Cardiac atrium fibroblast (primary cell): ENCODE measurements around a stretch of chr15.

- RAMPAGE, long total RNA = no peak
These were observed 158.5 kb downstream of the THSD4 start for GRCh38 chr15:71273784-71274200.

- RAMPAGE, long total RNA = no peak
These were observed 199.6 kb downstream of the THSD4 start for GRCh38 chr15:71314754-71315335.

DNA sequence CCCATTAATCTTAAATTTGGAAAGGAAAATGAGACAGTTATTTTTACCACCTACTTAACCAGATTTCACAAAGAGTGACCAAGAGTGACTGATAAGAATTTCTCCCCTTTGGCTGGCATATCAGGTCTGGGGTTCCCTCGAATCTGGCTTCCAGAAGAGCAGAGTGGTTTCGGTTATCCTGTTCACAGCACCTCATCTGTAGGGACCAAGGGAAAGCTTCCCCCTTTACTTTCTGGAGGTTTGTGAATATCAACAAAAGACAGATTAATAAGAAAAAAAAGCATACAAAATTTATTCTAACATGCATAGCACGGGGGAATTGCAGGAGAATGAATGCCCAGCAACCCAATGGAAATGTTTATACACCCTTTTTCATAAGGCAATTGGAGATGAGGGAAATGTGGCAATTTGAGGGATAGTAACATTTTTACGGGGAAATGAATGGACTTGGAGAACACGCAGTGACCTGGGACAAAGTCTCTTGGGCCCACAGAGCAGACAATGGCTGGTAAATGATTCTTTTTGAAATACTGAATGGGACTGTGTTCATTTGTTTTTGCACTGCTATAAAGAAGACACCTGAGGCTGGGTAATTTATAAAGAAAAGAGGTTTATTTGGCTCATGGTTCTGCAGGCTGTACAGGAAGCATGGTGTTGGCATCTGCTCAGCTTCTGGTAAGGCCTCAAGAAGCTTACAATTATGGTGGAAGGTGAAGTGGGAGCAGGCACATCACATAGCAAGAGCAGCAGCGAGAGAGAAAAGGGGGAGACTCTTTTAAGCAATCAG, 321.3 kb downstream of the THSD4 start:
- RAMPAGE, long total RNA = no peak

DNA sequence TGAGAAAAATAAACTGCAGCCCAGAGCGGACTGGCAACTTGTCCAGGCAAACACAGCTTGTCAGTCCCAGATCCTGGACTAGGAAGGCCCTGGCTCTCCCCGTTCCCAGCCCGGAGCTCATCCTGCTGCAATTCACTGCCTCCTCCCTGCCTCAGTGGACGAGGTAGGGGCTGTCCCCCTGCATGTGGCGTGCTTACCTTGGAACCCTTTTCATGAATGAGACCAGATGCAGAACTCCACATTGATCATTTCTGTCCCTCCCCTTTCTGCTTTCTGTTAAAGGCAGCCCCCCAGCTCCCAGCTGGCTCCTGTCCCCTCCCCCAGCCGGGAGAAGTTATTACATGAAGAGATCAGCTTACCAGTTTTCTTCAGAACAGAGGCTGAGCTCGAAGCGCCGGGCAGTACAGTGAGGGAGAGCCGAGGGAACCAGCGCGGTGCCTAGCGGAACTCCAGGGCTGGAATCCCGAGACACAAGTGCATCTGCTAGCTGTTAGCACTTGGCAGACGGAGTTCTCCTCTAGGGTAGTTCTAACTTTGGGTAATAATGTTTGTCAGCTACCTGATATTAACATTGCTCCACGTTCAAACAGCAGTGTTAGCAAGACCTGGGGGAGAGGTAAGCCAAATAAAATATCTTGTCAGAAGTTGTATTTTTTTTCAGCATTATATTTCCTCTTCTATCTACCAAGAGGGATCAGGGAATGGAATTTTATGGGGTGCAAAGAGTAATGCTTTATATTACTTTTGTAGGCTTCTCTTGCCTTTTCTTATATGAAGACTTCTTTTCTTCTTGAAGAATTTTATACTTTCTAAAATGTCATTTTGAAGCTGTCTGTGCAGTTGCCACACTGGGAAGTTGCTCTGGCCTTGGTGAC, 263.3 kb upstream of the NR2E3 start:
- RAMPAGE, long total RNA = no peak

- RAMPAGE, long total RNA = no peak
These were observed 62.1 kb upstream of the NR2E3 start for GRCh38 chr15:71747978-71748867.

- RAMPAGE, long total RNA = no peak
These were observed 8.7 kb downstream of the PKM start for GRCh38 chr15:72221975-72222985.

DNA sequence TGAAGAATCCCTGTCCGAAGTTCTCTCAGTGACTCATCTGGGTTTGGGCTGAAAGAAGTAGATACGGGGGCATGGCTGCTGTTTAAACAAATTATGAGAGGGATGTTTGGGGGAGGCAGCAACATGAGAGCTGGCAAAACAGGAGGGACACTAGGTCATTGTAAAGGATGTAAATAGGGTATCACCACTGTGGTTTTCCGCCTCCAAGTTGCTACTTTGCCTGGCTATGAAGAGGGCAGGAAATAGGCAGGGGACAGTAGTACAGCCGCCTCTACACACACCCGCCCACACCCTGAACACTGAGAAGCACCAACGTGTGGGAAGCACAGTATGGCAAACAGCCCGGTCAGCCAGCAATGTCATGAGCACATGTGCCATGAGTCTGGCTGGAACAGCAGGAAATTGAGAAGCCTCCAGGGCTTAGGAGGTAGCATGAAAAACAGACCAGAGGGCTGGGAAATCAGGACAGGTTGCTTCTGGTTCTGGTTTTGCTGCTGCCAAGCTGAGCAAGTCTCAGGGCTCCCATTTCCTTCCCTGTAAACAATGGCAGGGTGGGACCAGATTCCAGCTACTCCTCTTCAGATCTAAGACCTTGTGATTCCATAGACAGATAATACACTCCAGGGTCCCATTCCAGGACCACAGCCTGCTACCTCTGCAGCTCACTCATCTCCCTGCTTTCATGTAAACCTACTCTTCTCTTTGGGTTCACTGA, 17.0 kb downstream of the HEXA start:
- RAMPAGE, long total RNA = no peak

GRCh38 chr15:72472876-72473245, 1.3 kb upstream of the ARIH1 start:
- RAMPAGE, long total RNA = no peak

DNA sequence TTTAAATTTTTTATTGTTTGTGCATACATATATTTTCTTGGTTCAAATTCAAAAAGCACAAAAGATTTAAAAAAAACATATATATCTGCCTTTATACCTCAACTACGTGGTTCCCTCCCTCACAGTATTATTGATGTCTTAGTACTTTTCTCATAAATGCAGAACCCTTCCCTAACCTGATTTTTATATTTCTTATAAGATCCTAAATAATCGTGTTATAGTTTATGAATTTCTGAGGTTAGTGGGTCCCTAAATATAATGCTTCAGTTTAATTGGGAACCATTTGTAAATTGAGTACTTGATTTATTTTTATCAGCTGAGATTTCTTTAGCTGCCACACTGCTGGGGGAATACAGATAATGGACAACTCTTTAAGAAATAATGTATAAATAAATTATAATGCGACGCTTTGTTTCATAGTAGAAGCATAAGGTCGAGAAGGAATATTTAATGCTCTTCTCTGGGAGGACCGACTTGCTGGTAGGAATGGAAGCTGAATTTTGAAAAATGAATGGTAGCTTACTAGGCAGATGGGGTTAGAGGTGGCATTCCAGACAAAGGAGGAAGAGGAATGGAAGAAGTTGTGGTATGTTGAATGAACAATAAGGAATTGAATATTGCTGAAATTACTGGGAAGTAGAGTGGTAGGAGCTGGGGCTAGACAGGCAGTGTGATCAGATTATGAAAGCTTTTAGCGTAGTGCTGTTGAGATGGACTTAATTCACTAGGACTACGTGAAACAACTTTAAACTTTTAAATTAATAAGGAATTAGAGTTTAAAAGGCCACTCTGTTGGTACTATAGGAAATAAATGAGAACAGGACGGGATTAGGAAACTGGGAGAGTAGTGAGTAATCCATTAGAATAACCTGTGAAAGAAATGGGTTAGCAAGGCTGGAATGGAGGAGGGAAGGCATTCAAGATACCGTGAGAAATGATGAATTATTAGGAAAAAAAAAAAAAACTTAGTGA, 20.0 kb downstream of the ARIH1 start:
- RAMPAGE, long total RNA = no peak

DNA sequence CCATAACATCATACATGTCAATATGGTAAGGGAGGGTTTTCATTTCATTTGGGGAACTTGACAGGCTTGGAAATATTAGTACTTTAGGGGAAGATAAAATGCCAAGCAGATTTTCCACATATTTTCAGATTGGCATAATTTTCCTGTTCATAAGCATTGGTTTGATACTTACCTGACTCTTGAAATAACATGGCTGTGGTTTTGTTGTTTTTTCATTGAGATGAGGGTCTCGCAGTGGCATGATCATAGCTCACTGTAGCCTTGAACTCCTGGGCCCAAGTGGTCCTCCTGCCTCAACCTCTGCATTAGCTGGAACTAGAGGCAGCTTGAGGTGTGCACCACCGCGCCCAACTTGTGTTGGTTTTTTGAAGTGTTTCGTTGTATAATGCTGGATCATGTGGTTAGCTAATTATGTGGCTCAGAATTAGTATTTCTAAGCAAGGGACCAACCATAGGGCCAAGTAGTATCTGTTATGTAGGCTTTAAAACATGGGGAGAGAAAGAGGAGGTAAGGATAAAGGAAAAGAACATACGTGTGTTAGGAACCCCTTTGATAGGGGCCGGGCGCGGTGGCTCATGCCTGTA, 78.7 kb upstream of the GOLGA6B start:
- RAMPAGE, long total RNA = no peak

GRCh38 chr15:72580524-72581139, 73.9 kb upstream of the GOLGA6B start:
- RAMPAGE, long total RNA = no peak

DNA sequence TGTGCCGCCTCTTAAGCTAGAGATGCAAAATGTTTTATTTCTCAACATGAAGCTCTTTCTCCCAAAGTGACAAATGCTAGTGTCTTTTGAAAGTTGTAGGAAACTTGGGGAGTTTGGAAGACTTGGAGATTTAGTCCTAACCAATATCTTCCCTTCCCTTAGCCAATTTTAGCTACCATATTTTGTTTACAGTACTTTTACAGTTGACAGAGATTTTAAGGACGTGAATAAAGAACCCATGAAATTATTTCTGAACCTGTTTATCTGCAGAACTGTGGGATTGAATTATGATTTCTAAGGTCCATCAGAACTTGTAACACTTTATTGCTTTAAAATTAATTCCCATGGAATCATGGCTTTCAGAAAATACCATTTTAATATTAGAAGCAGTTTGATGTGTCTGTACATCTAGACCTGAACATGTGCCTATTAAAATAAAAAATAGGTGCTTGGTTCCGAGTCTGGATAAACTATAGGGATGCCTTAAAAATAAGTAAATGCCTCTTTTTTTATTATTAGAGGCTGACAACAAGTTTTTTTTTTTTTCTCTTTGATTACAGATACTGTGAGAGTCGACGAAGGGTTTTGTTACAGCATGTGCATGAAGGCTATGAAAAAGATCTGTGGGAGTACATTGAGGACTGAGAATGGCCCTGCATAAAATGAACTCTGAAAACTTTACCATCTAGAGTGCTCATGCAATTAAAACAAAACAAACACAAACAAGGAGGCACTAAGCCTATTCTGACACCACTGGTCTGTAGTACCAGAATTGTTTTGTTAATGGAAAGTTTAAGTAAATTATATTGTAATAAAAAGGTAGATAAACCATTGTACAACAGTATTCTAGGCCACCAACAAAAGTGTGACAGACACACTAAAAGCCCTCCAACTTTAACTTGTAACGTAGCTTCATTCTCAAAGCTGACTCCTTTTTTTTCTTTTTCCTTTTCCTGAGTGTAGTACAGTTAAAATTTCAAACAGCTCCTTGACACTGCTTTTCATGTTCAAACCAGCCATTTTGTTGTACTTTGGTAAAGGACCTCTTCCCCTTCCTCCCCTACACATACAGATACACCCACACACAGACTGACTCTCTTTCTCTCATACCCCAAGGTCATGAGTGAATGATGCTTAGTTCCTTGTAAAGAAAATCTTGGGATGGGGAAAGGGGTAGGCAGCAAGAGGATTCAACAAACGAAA, 71.4 kb upstream of the GOLGA6B start:
- RAMPAGE, long total RNA = no peak

GRCh38 chr15:72636677-72637331, 17.7 kb upstream of the GOLGA6B start:
- RAMPAGE, long total RNA = no peak

DNA sequence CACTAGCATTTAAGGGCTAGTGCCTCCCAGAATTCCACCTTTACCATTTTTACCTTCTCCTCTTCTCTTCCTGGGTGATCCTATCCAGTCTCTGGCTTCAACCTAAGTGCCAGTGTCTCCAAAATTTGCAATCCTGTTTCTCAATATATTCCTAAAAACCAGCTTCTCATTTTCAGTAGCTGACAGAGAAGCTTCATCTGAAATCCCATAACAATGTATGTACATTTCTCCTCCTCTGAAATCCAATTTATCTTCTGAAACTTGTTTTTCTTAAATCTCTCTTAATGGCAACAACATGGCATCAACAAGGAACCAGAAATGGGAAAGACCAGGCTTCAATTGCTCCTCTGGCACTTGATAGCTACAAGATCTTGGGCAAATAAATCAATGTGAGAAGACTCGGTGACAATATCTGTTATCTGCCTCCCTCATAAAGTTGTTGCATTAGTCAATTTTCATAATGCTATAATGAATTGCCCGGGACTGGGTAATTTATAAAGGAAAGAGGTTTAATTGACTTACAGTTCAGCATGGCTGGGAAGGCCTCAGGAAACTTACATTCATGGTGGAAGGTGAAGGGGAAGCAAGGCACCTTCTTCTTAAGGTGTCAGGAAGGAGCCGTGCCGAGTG, 3.8 kb downstream of the ADPGK start:
- RAMPAGE, long total RNA = no peak

DNA sequence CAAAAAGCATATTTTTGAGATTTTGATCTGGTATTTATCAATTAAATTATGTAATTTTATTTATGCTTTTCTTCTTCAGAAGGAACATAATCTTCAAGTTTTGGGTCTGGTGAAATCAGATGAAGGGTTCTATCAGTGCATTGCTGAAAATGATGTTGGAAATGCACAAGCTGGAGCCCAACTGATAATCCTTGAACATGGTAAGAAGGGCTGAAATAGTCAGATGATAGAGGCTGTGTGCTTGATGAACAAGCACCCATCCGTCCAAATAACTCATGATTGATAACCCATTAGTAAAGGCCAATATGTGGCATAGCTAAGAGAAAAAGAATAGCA, 125.9 kb downstream of the NEO1 start:
- RAMPAGE, long total RNA = no peak

- RAMPAGE, long total RNA = no peak
These were observed 1.5 kb downstream of the CD276 start for GRCh38 chr15:73685569-73686254.

GRCh38 chr15:73689258-73689539, 5.0 kb downstream of the CD276 start:
- RAMPAGE, long total RNA = no peak

GRCh38 chr15:73691174-73691959, 7.2 kb downstream of the CD276 start:
- RAMPAGE, long total RNA = no peak

DNA sequence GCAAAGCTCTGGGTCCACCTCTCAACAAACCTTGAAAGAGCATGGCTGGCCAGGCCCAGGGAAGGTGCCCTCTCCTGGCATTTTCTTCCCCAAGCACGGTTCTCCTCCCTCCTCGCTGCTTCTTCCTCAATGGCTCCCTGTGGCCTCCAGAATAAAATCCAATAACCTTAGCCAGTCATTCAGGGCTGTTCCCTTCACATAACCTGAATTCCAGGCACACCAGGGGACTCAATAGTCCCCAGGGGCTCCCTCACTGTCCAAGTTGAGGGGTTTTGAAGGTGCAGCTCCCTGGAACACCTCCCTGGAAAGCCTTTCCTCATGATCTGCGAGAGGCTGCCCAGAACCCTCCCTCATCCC, 11.9 kb downstream of the TBC1D21 start:
- RAMPAGE, long total RNA = no peak

GRCh38 chr15:73946329-73946963, 20.2 kb downstream of the LOXL1 start:
- RAMPAGE, long total RNA = no peak